ENCODE measurements around a stretch of chr1.

DNA sequence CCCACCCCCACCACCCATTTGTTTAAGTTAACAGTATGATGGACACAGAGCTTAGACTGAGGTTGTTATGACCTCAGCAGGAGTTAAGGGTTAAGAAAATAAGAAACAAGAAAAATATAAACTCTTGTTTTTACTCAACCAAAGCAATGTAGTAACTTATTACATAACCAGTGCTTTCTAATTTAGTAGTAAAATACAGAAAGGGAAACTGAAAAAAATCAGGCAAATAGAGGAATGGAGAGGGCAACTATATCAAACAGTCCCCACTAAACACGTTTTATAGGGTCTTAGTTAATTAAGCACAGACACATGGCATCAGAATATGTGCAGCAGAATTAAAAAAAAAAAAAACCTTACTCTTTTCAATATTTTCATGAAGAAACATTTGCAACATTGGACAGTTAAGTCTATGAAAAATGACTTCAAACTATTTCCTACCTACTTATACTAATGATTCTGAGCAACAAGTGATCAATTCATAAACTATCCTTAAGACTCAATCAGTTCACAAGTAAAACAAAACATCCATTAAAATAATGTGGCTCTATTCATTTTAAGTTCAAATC lies 20.1 kb upstream of the SERPINC1 start:
- PRO-cap, 2 experiments = no peak in any of the 2 experiments

DNA sequence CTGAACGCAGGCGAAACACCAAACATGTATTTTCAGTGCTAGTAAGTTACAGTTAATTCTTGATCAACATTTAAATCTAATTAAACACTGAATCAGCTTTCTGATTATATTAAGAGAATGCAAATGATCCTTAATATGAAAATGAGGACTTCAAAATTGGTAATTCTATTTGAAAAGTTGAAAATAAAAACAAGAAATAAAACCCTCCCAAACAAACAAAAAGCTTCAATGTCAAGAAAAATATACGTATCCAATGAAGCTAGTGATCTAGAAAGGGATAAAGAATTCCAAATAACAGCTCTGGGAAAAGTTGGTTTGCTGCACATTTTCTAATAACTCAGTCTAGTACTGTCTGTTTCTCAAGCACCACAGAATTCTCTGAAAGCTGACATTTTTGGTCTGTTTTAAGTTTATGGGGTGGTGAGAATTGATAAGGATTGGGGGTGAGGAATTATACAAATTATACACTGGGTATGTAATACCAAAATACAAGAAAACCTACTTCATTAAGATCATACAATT lies 20.8 kb upstream of the SERPINC1 start:
- PRO-cap, 2 experiments = no peak in any of the 2 experiments

DNA sequence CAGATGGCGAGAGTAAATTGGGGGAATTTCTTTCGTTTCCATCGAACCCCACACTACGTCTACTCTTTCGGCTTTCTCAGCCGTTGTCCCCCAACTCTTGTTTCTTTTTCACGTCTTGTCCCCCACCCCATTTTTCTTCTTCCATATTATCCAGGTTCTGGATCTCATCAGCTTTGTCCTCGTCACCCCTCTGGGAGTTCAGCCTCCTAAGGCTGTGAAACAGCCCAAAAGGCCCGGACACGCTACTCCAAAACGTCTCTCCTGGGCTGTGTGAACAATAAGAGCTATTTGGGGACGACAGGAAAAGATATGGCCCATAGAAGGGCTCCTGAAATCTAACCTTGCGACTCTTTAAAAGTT lies 452 bp upstream of the RC3H1 start:
- PRO-cap, 2 experiments = no peak in any of the 2 experiments

- PRO-cap, 2 experiments = no peak in any of the 2 experiments
These were observed 55.6 kb upstream of the RC3H1 start for GRCh38 chr1:174077716-174078230.

- PRO-cap, 2 experiments = peak in 1 of 2 experiments; most common plus-strand start chr1:174800445 (in 1); most common minus-strand start chr1:174800460 (in 1)
These were observed 199.6 kb upstream of the CACYBP start for GRCh38 chr1:174800157-174800576.

DNA sequence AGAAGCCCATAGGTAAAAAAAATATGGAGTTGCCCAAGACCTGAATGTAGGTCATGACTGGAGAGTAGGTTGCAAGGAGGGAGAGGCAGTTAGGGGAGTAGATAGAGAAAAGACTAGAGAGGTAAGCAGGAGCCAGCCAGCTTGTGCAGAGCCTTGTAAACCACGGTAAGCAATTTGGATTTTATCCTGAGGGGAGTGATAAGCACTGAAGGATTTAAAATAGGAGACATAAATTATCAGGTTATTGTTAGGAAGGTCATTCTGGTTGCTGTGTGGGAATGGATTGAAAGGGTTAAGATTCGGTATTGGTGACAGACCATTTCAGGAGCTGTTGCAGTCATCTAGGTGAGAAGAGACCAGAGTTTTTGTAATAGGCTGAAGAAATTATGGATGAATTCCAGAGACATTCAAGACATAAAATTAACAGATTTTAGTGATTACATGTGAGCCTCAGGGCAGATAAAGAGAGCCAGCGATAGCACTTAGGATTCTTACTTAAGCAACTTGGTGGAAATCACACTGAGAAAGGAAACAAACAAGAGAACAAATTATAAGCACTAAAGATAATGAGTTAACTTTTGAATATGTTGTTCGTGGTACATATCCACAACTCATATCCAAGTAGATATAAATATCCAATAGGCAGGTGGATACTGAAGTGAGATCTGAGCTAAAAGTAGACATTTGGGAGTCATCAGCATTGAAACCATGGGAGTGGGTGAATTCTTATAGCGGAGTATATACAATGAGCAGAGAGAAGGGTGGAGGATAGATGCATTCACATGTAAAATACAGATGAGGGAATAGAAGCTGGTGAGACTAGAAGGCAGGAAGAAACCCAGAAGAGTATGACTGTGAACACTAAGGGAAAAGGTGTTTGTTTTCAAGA lies 182.1 kb upstream of the CACYBP start:
- PRO-cap, 2 experiments = no peak in any of the 2 experiments

DNA sequence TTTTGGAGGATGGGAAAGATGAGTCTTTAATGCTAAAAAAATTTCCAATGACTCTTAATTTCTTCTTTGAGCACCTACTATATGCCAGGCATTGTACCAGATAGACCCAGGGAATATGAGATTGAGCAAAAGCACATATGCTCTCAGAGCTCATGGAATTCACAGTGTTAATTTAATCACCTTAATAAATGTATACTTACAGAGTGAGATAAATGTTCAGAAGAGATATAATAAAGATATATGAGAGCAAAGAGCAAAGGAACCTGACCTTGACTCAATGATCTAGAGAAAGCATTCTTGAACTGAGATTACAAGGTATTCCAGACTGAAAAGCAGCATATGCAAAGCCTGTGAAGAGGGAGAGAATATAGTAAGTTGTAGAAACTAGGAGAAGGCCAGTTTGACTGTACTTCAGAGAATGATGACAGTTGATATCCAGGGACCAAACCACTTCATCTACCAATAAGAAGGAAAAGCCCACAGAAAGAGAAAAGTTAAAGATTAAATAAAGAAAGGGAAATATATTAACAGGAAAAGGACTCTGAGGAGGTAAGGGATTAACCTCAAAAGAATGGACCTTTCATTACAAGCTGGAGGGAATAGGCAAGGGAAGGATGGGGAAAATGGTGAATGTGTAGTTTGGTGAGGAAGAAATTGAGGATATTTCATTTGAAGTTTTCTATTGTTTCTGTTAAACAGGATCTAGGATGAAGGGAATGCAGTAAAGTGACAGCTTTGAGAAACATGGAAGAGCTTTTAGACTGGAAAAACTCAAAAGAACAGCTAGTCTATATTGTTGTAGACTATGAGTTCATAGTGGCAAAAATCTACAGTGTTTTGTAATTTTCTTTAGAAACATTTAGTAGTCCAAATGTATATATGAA lies 180.2 kb upstream of the CACYBP start:
- PRO-cap, 2 experiments = no peak in any of the 2 experiments

GRCh38 chr1:174839513-174840119 lies 160.1 kb upstream of the CACYBP start:
- PRO-cap, 2 experiments = no peak in any of the 2 experiments

- PRO-cap, 2 experiments = no peak in any of the 2 experiments
These were observed 127.1 kb upstream of the CACYBP start for GRCh38 chr1:174872579-174873082.

GRCh38 chr1:175072276-175073158 lies 4.9 kb downstream of the TNN start:
- PRO-cap, 2 experiments = no peak in any of the 2 experiments

DNA sequence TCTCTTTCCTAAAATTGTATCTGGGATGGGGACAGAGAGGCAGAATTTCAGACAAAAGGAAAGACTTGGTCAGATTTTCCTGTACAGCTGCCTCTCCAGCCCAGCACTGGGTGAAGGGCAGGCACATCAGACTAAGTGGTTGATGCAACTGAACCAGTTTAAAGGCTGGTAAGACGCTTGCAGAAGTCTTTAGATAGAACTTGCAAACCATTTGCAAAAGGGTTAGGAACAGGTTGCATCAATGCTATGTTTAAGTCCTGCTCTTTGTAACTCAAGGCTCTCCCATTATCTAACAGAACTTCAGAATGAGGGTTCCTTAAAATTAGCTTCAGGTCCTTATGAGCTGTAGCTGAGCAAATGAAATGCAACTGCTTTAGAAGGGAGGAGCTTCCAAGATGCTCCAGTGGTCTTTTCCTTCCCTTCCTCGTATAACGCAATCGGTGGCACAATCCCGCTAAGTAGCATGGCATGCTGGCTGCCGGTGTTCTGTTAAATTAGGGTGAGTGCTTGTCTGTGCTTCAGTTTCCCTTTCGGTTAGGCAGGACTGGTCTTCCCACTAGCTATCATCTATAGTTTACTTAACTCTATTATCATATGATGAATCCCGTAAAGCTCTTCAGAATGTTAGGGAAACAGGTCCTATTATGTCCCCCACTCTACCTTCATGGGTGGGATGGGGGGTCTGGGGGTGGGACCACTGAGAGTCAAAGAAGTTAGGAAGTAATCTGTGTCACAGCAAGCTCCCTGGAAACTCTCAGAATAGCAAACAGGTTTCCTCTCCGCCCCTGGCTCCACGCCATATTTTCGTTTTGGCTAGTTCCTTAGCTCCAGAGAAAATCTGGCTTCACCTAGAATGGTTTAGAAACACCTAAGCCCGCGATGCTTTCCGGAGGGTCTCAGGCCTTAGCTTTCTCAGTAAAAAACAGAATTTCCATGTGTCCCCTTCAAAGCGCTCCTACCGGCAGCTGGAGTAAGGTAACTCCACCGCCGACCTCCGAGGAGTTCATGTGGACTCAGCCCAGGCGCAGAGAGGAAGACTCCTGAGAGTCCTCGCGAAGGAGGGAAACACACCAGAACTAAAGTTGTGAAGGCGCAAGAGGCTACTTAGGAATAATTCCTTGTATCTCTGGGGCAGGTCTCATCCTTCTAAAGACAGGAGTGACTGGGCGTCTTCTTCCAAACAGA lies 782 bp downstream of the KIAA0040 start:
- PRO-cap, 2 experiments = peak in 1 of 2 experiments; most common plus-strand start position 1,006 of the sequence (in 1)

GRCh38 chr1:175598808-175599890 lies 144.2 kb downstream of the TNR start:
- PRO-cap, 2 experiments = no peak in any of the 2 experiments

DNA sequence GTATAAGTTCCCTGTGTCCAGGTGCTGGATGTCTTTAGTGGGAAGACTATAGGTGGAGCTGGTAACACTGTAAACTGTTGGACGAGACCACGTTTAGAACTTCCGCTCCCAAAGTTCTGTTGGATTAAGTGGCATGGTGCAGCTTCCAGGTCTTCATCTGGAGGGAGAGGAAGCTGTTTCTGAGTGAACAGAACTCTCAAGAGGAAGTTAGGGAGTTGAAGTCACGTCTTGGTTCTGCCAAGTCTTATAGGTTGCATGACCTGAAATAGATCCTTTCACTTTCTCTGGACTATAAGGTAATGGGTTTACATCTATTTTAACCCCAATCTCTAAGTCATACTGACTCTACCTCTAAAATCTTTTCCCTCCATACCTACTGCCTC lies 97.4 kb upstream of the TNR start:
- PRO-cap, 2 experiments = no peak in any of the 2 experiments

- PRO-cap, 2 experiments = no peak in any of the 2 experiments
These were observed 226.1 kb upstream of the TNR start for GRCh38 chr1:175969464-175969999.

DNA sequence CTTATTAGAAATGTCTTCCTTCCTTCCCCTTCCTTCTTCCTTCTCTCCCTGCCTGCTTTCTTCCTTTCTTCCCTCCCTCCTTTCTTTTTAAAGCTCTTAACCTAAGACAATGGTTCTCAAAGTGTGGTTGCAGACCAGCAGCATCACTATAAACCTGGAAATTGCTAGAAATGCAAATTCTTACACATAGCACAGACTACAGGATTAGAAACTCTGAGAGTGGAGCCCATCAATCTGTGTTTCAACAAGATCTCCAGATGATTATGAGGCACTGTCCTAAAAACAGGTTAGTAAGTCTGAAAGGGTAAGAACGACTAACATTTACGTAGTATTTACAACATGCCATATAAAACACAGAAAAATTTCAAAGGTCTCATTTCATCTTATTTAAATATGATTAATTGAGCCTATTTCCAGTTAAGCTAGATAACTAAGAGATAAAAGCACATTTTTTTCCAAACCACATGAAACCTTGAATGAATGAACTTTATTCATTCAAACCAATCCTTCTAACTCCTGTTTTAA lies 138.8 kb downstream of the COP1 start:
- PRO-cap, 2 experiments = no peak in any of the 2 experiments

DNA sequence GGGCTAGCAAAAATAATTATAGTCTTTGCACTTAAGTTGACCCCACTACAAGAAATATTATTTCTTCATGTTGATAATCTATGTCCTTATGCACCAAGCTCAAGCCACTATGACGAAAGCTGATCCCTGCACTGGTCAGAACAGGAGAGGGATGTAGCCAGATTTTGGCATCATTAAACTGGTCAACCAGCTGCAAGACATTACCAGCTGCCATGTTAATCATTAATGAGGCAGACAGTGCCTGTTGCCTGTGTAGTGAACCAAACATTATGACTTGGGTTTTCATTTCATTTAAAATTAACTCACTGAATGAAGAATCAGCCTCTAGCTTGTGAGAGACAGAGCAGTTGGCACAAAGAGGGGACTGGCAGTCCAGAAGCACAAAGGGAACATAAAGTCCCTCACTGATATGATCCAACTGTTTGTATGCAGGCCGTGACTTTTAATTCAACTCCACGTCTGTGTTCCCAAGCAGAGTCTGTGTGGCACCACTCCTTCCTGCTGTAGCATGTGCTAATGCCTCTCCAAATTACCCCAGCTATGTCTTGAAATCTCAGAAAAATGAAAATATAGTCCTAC lies 318.9 kb downstream of the SEC16B start:
- PRO-cap, 2 experiments = no peak in any of the 2 experiments

DNA sequence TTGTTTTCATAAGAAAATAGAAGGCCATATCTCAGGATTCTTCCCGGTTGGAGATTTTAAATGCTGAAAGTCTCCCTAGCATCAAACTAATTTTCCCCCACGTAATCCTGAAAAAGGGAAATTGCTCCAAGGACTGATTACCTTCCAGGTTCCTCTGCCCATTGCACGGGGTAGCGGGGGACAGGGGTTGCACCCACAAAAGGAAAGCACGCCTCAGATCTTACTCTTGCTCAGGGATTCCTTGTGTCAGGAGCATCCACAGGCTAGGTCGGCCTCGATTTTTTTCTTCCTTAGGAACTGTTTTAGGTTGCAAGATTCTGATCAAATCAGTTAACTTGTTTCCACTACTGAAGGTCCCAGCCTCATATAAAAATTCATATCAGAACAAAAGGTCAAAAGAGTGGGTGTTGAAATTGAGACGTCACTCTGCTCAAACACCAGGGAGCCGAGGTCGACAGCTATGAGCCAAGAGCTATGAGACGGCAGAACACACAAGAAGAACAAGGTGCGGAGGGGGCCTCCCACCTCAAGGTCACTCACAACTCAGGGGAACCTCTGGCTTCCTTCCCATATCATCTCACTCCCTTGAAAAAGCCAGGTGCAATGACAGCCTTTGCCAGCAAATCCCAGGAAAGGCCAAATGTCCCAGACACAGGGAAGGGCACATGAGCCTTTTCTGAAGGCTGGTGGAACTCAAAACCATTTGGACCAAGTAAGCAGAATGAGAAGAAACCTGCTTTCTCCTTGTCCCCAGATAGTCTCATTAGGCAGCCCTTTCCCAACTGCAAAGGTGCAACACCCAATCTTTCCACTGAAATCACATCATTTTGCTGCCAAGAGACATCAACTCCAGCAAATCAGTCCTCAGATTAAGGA lies 799 bp downstream of the SEC16B start:
- PRO-cap, 2 experiments = no peak in any of the 2 experiments

DNA sequence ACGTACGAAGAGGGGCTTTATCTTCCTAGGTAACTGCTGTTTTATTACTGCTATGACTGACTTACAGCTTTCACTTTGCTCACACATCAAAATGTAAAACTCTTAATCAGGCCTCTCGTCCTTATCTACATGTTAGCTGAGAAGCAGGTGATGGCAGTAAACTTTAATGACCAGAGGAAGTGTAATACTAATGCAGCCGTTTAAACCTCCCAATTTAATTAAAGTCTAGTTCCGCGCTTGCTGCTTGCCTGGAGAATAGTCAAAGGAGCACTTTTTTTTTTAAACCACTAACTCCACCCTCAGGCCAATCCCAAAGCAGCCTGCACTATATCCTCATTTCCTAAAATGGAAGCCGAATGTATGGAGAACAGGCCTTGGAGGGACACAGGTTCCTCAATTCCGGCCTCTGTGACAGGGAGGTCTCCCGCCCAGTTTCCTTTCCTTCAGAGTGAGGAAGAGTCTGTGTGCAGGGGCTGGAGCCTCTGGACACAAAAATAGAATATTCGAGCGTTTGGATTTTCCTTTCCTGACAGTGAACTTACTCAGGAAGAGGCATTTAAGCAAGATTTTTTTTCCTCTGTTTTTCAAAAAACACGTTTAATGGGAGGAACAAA lies 36.6 kb upstream of the RASAL2 start:
- PRO-cap, 2 experiments = peak in 1 of 2 experiments; most common plus-strand start position 361 of the sequence (in 1); most common minus-strand start position 257 of the sequence (in 1)

DNA sequence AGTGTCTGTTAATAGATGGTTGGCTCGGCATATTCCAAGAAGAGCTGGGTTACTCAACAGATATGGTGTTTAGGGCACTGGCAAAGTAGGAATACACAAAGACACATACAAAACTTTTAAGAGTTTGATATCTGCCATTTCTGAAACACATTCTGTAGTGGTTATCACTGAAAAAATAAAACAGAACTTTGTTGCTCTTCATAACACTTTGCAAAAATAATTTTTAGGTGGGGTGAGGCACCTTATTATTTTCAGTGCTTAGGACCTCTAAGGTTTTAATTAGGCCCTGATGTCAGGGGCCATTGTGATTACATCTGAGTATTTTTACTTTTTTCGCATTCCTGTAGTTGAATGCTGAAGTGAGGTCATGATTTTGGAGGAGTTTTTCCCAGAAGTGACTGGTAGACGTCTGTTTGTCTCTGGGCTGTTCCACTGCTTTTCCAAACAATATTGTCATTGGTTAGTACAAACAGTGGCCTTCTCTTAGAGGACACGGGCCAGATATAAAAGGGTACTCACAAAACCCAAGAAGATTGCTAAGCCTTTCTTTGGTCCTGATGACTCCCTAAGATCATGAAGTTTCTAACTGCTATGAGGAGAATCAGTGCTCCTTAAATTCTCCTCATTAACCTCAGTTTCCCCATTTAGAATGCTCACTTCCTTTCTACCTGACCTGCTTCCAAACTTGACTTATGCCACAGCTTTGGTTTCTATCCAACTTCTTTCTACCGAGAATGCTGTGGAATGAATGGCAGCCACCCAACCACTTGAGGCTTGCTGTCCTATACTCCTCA lies 7.6 kb upstream of the RASAL2 start:
- PRO-cap, 2 experiments = peak in 1 of 2 experiments; most common plus-strand start position 533 of the sequence (in 1)

- PRO-cap, 2 experiments = peak in 1 of 2 experiments; most common minus-strand start chr1:178095200 (in 1)
These were observed 1.2 kb downstream of the RASAL2 start for GRCh38 chr1:178095085-178095499.

All from cerebral cortex (tissue), 2 donors.